Pulmonary lymph node (tissue), 1 donor: ENCODE results near the gene DDX55.

DNA sequence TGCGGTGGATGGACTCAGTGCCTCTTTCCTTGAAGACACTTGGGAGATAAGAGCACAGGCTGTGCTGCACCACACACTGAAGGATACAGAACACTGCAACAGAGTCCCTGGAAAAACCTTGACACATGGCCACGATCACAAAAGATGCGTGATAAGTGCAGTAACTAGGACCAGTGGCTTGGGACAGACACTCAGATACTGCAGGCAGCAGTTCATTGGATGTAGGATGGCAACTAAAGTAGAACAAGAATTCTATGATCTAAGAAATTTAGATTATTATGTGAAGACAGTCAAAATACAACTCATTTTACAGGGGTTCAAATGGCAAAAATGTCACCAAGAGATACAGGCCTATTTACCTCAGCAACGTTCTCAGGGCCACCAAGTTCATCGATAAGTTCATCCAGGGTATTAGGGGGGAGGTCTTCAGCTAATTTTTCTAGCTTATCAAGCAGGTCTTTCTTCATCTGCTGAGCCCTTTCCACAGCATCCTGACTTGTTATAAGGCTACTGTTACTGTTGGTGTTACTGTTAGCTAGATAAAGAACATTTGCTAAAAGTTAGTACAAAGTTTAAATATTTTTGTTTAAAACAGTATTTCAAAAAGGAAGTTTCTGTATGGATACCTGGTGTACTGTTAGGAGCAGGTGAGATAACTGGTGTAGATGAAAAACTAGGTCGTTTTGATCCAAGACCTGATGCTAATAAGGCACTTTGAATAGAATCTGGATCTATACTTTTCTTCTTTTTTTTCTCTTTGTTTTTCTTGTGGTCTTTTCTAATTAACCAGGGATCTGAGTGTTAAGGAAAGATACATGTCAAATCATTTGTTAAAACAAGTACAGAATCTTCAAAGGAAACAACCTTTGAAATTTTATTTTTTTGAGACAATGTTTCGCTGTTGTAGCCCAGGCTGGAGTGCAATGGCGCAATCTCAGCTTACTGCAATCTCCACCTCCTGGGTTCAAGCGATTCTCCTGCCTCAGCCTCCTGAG is 44.3 kb downstream of the SBNO1 start:
- PRO-cap, result no peak

GRCh38 chr12:123387809-123388250 is 3.9 kb downstream of the KMT5A start:
- PRO-cap, result no peak

DNA sequence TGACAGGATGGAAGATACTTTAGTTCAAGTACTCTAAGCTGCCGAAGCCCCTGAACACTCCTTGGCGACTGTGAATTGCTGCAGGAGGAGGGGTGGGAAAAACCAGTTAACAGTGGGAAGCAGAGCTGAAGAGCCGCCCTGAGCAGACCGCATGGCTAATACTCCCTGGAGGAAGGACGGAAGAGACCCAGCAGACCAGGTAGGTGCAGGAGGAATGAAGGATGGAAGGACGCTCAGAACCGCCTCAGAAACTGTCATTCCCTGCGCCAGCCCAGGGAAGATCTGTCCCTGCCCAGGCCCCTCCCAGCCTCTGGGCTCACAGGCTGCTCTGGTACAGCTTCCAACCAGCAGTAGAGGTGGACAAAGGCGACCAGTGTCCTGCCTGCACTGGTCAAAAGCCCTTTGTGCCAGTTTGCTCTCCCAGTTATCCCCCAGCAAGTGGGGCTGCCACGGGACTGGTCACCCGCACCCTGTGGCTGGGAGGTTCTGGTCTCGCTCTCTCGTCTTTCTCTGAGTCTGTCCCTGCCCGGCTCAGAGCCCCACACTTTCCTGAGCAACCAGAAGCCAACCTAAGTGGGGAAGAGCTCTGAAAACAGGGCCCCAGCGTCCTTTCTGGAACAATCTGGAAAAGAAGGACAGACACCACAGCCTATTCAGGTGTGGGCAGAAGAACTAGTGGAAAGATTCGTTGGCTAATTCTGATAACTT is 21.5 kb downstream of the SNRNP35 start:
- PRO-cap, result no peak

DNA sequence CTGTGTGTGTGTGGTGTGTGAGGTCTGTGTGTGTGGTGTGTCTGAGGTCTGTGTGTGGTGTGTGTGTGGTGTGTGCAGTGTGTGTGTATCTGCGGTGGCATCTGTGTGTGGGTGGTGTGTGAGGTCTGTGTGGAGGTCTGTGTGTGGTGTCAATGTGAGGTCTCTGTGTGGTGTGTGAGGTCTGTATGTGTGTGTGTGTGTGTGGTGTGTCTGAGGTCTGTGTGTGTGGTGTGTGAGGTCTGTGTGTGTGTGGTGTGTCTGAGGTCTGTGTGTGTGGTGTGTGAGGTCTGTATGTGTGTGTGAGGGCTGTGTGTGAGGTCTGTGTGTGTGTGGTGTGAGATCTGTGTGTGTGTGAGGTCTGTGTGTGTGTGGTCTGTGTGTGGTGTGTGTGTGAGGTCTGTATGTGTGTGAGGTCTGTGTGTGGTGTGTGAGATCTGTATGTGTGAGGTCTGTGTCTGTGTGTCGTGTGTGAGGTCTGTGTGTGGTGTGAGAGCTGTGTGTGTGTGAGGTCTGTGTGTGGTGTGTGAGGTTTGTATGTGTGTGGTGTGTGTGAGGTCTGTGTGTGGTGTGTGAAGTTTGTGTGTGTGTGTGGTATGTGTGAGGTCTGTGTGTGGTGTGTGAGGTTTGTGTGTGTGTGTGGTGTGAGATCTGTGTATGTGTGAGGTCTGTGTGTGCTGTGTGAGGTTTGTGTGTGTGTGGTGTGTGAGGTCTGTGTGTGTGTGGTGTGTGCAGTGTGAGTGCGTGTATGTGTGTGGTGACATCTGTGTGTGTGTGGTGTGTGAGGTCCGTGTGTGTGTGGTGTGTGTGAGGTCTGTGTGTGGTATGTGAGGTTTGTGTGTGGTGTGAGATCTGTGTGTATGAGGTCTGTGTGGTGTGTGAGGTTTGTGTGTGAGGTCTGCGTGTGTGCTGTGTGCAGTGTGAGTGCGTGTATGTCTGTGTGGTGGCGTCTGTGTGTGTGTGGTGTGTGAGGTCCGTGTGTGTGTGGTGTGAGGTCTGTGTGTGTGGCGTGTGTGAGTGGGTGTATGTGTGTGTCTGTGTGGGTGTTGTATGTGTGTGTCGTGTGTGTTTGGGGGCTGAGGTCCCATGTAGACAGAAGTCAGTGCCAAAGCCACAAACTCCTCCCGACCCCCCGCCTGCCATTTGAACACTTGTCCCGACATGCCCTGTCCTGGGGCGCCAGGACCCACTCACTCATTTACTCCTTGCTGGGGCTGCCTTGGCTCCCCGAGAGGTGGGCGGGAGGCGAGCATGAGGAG is 20.9 kb downstream of the RILPL1 start:
- PRO-cap, result no peak

DNA sequence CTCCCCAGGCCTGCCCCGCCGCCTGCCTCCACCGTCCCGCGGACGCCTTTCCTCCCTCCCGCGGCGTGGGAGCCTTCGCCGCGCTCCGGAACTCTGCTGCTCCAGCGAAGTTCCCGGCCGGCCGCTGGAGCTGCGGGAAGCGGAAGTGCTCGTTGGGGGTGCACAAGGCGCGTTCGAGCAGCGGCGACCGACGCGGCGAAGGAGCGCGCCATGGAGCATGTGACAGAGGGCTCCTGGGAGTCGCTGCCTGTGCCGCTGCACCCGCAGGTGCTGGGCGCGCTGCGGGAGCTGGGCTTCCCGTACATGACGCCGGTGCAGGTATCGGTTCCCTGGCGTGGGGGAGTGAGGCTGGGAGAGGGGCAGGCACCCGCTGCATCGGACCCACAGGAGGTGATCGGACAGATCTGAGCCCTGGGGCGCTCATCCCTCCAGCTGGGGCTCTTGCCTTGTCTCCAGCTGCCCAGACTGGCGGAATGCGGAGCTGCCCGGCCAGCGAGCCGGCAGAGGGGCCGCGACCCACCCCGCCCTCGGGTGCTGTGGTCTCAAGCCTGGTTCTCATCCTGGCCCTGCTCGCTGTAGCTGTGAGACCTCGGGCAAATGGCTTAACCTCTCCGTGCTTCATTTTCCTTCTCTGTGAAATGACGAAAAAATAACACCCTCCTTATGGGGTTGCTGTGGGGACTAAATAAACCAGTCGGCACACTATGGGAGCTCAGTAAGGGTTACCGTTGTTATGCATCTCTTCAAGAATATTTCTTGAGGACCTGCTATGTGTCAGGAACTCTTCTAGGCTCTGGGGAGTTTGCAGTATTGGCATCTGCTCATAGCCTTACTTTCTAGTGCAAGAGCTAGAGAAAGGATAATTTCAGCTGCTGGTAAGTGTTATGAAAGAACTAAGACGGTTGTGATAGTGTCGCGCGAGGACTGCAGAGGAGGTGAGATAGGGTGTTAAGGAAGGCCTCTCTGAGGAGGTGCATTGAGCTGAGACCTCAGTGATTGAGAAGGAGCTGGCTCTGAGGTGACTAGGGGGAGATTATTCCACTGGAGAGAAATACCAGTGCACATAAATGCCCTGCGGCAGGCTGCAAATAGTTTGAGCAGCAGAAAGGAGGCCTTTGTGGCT is at the start of gene DDX55:
Gene DDX55 (plus strand): TSS at position 161 of the 1,123 bp plus-strand sequence.
- PRO-cap, result bidirectional peak, plus-strand start at position 186 of the sequence, minus-strand start at position 95 of the sequence

GRCh38 chr12:123619270-123619770 is 14.2 kb downstream of the EIF2B1 start:
- PRO-cap, result no peak

DNA sequence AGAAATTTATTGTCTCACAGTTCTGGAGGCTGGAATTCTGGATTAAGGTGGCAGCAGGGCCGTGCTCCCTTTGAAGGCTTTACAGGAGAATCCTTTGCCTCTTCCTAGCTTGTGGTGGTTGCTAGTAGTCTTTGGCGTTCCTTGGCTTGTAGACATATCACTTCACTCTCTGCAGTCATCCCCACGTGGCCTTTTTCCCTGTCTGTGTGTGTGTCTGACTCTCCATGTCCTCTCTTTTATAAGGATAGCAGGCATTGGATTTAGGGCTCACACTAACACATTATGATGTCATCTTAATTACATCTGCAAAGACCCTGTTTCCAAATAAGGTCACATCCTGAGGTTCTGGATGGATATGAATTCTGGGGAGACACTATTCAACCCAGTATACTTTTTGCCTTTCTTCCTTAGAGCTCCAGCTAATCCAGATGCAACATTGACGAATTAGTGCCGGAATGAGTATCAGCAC is 24.4 kb downstream of the ZNF664 start:
- PRO-cap, result no peak

DNA sequence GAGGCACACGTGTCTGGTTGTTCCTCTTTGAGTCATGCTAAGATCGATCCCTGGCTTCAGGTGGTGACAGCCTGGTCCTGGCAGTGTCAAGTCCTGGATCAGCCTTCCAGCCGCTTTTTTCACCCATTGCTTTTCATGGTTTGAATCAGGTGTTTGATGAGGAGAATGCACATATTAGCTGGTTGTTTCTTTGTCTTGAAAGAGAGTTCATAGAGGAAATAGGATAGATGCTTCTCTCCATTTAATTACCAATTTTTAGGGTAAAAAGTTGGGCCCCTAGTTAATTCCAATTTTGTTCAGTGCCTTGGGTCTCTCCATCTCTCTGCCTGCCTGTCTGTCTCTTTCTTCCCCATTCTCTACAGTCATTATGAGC is 35.3 kb downstream of the ZNF664 start:
- PRO-cap, result no peak

GRCh38 chr12:124143833-124144261 is 151.0 kb upstream of the RFLNA start:
- PRO-cap, result no peak

DNA sequence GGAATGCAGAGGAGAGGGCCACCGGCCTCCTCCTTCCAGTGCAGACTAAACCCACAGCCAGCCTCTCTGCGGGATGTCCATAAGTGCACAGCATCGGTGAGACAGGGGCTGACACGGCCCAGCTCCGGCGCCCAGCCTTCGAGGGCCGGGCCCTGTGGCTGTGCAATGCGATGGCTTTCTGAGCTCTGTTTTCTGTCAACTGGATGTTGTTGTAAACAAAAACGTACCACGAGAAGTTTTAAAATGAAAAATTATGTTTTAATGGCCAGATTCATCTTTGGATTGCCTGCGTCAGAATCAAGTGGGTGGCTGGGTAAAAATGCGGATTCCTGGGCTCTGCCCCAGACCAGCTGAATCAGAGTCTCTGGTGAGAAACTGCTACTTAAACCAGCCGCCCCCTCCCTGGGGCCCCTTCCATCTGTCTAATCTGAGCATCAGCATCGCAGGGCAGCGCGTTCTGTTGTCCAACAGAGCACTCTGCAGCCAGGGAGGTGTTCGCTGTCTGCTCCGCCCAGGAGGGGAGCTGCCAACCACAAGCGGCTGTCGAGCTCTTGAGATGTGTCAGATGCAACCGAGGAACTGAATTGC is 133.3 kb downstream of the RFLNA start:
- PRO-cap, result no peak

- PRO-cap, result no peak
These were observed 129.5 kb downstream of the NCOR2 start for GRCh38 chr12:124437786-124438391.

DNA sequence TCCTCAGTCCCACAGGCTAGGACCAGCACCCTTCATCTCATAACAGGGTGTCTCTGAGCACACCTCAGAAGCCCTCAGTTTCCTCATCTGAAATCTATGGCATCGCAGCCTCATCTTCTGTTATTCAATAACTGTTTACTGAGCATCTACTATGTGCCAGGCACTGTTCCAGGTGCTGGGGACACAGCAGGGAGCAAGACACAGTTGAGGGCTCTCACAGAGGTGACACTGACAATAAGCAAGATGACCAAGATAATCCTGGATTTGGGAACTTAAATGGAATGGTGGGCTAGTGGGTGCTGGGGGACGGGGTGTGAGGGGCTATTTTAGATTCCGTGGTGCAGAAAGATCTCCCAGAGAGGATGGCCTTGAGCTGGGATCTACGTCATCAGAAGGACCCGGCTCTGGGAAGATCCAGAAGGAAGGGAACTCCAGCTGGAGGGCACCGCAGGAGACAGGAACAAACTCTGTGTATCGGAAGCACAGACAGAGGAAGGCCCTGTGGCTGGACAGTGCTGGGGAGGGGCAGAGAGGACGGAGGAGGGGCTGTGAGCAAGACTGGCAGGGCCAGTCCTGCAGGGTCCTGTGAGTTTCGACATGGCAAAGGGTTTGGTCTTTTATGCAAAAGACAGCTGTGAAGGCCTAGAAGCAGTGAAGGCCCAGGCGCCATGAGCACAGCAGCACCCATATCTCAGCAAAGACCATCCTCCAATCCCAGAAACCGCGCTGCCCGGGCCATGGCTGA is 126.8 kb downstream of the NCOR2 start:
- PRO-cap, result no peak

DNA sequence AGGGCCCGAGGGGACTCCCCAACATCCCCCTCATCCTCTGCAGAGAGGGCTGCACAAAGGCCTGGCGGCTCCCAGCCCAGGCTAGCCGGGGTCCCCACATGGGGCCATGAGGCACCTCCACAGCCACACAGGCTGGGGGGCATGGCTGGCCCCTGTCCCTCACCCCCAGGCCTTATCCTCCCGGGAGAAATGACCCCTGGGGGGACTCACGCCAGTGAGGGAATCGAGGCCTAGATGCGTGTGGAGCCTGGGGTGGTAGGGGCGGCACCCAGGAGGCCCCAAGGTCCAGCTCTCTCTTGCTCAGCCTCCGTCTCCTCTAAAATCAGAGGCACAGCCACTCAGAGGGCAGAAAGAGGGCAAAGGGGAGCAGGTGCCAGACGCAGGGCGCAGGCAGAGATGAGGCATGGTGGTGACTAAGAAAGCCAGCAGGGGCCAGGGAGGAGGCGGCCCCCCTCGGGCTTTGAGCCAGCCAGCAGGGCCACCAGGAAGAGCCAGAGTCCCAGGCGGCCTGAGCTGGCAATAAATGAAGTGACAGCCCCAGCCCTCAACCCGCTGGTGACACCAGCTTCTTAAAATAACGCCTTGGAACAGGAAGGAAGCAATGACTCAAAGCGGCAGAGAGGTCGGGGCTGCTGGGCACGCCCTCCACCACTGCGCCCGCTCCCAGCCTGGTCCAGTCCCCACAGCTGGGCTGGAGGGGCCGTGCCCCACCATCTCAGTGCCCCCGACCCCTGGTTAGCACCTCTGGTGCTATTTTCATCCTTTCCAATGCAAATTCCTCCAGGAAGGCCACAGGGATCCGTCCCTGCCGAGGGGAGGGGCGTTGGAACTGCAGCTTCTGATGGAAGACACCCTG is 114.1 kb downstream of the NCOR2 start:
- PRO-cap, result unidirectional peak, plus-strand start at position 348 of the sequence; bidirectional peak, plus-strand start at position 609 of the sequence, minus-strand start at position 546 of the sequence

GRCh38 chr12:124468748-124469232 is 98.6 kb downstream of the NCOR2 start:
- PRO-cap, result no peak

- PRO-cap, result no peak
These were observed 66.9 kb downstream of the NCOR2 start for GRCh38 chr12:124500497-124501008.

DNA sequence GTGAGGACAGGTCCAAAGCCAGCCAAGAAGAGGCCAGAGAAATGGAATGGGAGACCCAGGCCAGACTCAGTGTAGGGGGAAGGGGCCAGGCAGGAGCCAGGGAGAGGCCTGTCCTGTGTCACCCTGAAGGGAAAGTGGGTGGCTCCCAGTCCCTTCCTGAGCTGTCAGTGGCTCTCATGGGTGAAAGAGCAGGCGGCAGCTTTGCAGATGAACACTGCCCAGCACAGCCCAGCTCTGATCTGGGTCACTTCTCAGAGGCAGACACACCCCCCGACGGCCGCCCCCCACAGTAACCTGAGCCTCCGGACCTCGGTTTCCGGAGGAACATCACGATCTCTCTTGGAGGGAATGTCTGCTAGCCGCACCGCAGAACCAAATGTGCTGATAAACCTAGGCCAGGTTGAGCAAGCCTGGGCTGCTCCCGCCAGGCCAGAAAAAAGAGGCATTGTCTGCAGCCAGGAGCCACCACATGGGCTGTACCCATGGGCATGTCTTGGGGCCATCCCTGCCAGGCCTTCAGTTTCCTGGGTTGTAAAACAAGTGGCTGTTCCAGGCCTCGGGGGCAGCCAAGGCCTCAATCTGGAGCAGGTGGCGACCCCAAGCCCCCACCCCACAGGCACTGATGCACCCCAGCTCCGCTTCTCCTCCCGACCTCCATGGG is 57.7 kb downstream of the NCOR2 start:
- PRO-cap, result no peak

GRCh38 chr12:124512742-124513419 is 54.5 kb downstream of the NCOR2 start:
- PRO-cap, result no peak

DNA sequence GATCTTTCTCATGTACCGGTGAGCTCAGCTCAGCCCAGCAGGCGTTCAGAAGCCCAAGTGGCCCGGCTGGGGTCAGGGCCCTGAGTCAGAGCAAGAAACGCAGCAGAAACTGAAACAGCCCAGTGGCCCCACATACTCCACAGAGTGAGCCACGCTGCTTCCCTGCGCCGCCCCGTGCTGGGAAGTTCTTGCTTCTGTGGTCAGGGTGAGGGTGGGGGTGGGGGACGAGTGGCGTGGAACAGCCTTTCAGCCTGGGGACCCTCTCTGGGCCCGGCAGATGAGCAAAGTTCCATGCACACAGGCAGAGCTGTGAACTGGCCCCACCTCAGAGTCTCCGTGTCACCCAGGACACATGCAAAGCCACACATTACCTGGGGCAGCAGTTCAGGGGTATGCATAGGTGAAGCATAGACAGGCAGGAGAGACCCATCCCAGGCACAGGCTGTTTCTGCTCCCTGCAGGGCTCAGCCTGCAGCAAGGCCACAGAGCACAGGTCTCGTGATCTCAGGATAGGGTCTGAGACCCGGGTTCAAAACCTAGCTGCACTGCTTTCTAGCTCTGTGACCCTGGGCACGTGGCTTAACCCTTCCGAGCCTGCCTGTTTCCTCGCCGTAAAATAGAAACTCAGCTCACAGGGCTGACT is 21.7 kb downstream of the NCOR2 start:
- PRO-cap, result no peak

- PRO-cap, result no peak
These were observed 529 bp upstream of the NCOR2 start for GRCh38 chr12:124568033-124568249.

- PRO-cap, result no peak
These were observed 19.1 kb upstream of the NCOR2 start for GRCh38 chr12:124586562-124586936.